Thoracic aorta (tissue), 1 donor: Measurements from ENCODE around the gene TMEM245.

DNA sequence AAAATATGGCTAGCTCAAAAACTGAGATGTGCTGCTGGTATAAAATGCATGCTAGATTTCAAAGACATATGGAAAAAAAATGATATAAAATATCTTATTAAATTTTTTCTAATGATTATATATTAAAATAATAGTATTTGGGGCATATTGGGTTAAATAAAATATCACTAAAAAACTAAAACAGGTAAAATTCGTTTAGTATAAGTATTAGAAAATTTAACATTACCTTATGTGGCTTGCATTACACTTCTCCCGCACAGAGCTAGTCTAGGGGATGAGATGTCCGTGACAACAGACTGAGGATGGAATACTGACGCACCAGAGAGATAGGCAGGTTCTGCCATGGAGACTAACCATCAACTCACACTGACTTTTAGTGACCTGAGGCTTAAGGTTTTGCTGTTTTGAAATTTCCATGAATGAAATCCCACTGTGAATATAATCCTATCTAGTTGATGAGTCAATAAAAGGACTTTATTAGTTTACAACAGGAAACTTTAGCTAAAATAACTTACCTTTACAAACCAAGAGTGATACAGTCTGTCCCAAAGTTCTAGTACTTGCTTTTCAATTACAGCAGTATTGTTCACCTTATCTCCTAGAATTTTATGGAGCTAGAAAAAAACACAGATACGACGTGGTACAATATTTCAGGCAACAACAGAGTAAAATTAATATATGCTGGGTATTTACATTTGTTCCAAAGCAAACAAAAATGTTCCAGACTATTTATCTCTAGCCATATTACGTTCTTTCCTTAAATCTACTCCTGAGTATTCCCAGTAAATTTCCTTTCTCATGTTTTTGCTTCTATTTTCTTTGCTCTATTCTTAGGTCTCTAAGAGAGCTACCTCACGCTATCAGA is 46.8 kb upstream of the CTNNAL1 start:
- RAMPAGE, long total RNA = no peak

GRCh38 chr9:109078675-109079730 is 40.7 kb downstream of the TMEM245 start:
- RAMPAGE, long total RNA = no peak

GRCh38 chr9:109080812-109081011 is 39.0 kb downstream of the TMEM245 start:
- RAMPAGE, long total RNA = no peak

GRCh38 chr9:109110410-109111124 is 9.2 kb downstream of the TMEM245 start:
- RAMPAGE, long total RNA = no peak

- RAMPAGE, long total RNA = no peak
Measured at GRCh38 chr9:109119795-109120557, at the start of gene TMEM245. TSS of gene TMEM245 (minus strand) at chr9:109119947.

DNA sequence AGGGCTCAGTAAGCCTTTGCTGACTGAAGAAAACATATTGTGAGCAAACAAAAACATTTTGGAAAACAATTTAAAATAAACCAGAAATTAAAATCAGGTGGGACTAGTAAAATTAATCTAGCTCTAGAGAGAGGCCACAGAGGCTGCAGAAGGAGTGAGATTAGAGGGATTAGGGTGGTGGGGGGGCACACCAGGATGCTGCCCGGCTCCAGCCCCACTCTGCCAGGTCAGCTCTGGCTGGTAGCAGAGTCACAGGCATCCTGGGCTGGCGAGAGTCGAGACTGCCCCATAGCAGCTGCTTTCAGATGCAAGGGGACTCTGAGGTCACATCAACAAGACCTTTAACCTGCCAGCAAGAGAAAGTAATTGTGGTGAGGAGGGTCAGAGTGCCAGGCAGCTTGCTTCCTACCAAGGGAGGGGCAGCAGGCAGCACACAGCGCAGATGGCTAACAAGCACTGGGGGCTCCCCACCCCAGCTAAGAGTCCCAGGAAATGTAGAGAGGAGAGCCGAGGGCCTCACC is 7.5 kb downstream of the EPB41L4B start:
- RAMPAGE, long total RNA = no peak

GRCh38 chr9:109319882-109320803 is 716 bp downstream of the EPB41L4B start:
- RAMPAGE, long total RNA = no peak

GRCh38 chr9:109346464-109346789 is 25.6 kb upstream of the EPB41L4B start:
- RAMPAGE, long total RNA = no peak

- RAMPAGE, long total RNA = no peak
Measured at GRCh38 chr9:109409824-109410597, 88.1 kb downstream of the PTPN3 start.

- RAMPAGE, long total RNA = no peak
Measured at GRCh38 chr9:109478267-109479193, 19.6 kb downstream of the PTPN3 start.

DNA sequence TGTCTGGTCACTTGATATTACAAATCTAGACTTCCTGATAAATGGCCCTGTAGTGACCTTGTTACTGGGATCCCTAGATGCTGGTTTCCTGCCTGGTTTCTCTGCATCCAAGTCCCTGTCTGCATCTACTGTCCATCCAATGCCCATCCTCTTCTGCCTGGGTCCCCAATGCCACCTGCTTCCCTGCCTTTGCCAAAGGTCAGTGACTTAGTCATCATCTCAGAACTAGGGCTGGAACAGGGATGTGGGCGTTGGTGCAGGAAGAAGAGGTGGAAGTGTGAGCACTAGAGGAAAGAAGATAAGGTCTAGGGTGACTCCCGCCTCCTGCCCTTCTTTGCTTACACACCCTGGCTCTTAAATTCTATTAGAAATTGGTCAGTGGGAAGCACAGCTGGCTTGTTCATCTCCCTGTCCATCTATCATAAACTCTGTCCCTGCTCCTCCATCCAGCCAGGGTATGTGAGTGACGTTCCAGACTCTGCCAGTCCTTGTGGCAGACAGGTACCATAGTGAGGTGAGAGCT is 9.3 kb downstream of the PTPN3 start:
- RAMPAGE, long total RNA = no peak

GRCh38 chr9:109538315-109538618 is 40.2 kb upstream of the PTPN3 start:
- RAMPAGE, long total RNA = no peak

DNA sequence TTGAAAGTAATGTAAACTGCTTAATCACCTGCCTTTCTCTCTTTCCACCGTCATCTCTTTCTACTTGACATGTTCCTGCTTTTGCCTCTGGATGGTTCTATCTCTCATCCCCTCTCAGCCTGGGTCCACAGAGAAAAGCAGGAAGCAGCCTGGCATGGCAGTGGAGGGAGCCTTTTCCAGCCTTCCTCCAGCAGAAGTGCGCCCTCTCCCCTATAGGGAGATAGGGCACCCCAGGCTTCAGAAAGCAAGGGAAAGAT is 11.2 kb downstream of the PALM2AKAP2 start:
- RAMPAGE, long total RNA = no peak

GRCh38 chr9:110041470-110041968 is 166.4 kb downstream of the C9orf152 start:
- RAMPAGE, long total RNA = no peak

GRCh38 chr9:110069432-110070345 is 138.3 kb downstream of the C9orf152 start:
- RAMPAGE, long total RNA = no peak

DNA sequence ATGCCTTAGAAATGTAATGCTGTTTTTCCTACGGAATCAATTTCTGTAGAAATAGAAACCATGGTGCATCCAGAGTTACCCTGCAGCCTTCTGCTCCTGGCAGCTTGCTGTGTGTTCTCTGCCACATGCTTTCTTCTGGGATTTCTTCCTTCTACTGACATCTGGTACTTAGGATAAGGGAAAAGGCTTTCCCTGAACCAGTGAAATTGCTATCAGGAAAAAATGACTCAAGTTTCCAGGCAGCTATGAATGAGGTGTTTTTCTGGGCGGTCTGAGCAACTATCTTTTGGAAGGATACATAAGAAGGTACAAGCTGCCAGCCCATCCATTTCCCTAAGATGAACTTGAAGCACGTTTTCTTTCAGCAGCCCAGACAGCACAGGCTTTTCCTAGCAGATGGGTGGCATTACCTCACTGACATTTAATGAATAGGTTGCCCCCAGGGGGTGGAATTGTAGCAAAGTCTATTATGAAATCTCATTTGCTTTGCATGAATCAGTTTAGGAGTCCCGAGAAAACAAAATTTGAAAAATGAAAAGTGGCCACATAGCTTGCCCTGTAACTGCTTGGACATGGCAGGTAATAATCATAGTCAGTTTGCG is 108.7 kb downstream of the C9orf152 start:
- RAMPAGE, long total RNA = no peak

DNA sequence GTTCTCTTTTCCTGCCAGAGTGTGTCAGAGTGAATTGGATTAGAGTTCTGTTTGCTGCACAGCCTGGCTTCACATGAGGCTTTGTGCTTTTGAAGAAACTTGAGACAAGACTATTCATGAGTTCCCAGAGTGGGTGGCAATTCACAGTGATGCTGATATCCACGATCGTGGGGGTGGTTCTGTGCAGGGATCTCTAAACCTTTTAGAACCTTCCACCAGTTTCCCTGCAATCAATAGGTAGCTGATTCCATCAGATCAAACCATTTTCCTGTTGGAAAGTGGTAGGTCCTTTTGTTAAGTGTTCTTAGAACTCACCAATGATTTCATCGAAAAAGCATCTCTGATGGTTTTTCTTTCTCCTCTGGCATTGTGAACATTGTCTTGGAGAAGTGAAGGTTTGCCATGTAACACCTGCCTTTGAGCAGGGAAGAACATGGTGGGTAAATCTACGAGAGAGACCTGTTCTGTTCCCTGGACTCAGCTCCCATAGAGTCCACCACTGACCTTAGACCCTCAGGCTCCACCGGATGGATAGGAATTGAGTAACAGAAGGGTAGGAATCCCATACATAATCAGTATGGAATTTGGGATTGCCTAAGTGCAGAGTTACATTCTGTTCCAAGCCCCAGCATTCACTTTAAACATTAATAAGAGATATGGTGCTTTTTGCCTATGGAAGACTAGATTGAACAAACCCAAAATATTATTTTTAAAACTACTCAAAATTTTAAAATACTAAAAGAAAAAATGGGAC is 92.2 kb downstream of the C9orf152 start:
- RAMPAGE, long total RNA = no peak

DNA sequence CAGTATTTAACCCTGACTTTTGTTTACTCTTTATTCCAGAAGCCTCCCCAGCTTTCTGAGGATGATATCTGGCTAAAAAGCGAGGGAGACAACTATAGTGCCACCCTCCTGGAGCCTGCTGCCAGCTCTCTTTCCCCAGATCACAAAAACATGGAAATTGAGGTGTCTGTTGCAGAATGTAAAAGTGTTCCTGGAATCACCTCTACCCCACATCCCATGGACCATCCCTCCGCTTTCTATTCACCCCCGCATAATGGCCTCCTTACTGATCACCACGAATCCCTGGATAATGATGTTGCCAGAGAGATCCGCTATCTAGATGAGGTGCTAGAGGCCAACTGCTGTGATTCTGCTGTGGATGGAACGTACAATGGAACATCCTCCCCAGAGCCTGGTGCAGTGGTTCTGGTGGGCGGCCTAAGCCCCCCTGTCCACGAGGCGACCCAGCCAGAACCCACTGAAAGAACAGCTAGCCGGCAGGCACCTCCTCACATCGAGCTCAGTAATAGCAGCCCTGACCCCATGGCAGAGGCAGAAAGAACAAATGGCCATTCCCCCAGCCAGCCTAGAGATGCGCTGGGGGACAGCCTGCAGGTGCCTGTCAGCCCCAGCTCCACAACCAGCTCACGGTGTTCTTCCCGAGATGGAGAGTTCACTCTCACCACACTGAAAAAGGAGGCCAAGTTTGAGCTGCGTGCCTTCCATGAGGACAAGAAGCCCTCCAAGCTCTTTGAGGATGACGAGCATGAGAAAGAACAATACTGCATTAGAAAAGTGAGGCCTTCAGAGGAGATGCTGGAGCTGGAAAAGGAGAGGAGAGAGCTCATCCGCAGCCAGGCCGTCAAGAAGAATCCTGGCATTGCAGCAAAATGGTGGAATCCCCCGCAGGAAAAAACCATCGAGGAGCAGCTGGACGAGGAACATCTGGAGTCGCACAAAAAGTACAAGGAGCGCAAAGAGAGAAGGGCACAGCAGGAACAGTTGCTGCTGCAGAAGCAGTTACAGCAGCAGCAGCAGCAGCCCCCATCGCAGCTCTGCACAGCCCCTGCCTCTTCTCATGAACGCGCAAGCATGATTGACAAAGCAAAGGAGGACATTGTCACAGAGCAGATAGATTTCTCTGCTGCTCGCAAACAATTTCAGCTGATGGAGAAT is 71.5 kb downstream of the C9orf152 start:
- RAMPAGE, long total RNA = no peak

DNA sequence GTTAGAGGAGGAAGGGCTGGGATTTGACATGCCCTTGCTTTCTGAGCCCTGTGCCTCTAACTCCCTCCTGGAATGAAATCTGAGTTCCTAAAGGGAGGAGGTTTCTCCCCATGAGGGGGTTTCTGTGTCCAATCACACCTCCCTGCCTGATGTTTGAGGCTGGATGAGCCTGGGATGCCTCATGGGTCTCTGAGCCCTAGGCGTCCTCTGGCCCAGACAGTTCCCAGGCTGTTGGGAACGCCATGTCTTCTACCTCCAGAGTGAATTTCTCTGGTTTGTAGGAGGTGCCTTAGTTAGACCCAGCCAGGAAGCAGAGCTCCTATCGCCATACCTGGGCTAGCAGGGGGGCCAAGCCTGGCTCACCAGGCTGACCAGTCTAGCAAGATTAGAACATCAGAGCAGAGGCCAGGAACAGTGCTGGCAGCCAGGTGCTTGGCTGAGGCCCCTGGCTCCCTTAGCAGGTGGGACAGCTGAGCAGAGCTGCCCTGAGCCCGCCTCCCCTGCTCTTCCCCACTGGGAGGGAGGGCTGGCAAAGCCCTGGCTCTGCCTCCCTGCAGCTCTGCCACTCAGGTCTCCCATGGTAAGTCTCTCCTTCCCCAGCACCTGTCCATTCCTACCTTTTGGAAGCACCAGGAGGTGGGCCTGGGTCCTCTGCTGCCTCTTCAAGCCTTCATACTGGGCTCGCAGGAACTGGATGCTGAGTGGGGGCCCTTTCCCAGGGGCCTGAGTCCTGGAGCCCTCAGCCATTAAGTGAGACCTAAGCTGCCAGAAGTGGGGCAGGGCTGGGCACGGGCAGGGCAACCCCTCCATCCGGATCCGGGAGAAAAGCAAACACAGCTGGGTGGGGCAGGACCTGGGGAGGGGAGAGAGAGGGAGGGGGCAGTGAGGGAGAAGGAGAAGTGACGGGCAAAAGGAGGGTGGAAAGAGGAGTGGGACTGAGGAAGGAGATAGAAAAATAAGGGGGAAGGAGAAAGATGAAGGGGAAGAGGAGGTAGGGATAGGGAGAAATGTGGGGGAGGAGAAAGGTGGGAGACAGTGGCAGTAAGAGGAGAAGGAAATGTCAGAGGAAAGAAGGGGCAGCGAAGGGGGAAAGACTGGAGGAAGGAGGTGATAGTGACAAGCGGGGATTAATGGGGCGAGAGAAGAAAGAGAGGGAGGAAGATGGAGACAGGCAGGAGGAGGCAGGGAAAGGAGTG is 791 bp downstream of the C9orf152 start:
- RAMPAGE, long total RNA = no peak

- RAMPAGE, long total RNA = no peak
Measured at GRCh38 chr9:110257254-110257843, 1.0 kb upstream of the TXN start.